Peripheral blood mononuclear cell (primary cell): Measurements from ENCODE around the genes ERF, PRR19, PHLDB3 and CADM4.

GRCh38 chr19:42096216-42096678 is 20.3 kb downstream of the ZNF574 start:
- PRO-cap, 8 experiments, result no peak in any of the 8 experiments

GRCh38 chr19:42175841-42176520 is 41.5 kb downstream of the DEDD2 start:
- PRO-cap, 8 experiments, result no peak in any of the 8 experiments

GRCh38 chr19:42247432-42248449 is 5.3 kb upstream of the GSK3A start:
- PRO-cap, 8 experiments, result peak in 4 of 8 experiments; most common plus-strand start chr19:42248076 (in 1); most common minus-strand start chr19:42248300 (in 2)

DNA sequence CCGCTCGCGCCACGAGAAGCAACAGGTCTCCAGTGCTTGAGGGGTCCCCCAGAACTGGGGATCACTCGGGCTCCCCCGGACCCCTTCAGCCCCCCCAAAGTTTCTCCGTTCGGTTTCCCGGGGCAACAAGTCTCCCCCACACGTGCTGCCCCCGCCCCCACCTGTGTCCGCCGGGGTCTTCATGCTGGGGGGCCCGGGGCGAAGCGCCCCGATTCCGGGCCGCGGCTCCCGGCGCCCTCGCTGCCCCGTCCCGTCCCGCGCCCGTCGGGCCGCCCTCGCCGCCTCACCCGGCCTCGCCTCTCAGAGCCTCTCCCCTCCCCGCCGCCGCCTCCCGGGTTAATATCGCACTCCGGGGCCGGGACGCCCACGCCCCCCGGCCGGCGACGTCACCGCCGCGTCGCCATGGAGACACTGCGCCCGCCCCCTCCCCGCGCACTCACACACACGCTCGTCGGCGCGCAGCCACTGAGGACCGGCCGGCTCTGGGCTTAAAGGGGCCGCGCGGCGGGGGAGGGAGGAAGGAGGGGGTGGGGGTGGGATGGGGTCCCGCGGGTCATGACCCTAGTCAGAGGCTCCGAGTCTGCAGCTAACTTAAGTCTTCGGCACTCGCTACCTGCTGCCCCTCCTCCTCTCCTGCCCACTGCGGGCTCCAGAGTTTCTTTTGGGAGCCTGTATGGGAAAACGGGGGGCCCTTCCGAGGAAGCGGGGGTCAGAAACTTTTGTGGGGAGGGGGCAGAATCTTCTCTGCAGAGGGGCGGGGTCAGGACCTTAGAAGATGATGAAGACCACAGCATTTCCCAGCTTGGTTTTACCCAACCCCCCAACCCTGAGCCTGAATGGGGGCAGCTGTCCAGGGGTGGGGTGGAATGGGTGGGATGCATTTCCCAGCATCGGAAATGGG is at the start of gene ERF:
Gene ERF (minus strand): TSS at position 312 of the 901 bp plus-strand sequence.
- PRO-cap, 8 experiments, result peak in 8 of 8 experiments; most common plus-strand start position 465 of the sequence (in 6); most common minus-strand start position 312 of the sequence (in 8)

GRCh38 chr19:42279084-42279760 is 10.2 kb downstream of the CIC start:
- PRO-cap, 8 experiments, result no peak in any of the 8 experiments

DNA sequence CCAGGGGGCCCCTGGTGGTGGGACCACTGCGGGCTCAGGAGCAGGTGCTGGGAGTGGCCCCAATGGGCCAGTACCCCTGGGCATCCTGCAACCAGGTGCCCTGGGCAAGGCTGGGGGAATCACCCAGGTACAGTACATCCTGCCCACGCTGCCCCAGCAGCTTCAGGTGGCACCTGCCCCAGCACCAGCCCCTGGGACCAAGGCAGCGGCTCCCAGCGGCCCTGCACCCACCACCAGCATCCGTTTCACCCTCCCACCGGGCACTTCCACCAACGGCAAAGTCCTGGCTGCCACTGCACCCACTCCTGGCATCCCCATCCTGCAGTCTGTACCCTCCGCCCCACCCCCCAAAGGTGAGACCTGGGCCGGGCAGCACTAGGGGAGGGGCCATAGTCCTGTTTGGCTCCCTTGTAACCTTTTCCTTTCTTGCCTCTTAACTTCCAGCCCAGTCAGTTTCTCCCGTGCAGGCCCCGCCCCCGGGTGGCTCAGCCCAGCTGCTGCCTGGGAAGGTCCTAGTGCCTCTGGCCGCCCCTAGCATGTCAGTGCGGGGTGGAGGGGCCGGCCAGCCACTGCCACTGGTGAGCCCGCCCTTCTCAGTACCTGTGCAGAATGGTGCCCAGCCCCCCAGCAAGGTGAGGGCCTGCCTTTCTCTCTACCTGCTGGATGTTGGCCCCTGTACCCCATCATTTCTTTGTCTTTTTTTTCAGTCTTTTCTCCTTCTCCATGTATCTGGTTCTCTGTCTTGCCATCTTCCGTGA is 10.6 kb upstream of the PRR19 start:
- PRO-cap, 8 experiments, result peak in 2 of 8 experiments; most common plus-strand start position 353 of the sequence (in 1)

DNA sequence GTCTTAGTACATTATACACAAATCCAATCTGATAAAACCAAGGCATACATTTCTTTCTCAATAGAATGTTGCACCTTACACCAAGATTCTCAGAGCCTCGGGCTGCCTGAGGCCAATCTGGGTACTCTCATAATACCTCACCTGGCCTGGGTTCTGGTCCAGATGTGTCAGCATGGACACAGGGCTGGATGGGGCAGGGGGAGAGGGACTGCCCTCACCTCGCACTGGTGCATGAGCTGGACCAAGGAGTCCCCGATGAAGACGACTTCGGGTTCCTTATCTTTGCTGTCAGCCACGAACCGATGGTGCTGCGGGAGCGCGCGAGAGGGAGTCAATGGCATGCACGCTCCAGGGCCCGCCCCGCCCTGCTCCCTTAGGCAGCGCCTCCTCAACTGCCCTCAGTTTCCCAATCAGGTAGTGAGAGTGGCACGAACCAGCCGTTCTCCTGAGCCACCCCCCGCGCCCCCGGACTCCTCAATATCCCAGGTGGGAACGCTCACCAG is at the start of gene PRR19:
Gene PRR19 (plus strand): TSS at position 401 of the 503 bp plus-strand sequence.
- PRO-cap, 8 experiments, result peak in 1 of 8 experiments; most common plus-strand start position 178 of the sequence (in 1)

- PRO-cap, 8 experiments, result no peak in any of the 8 experiments
Observed at GRCh38 chr19:42365197-42365548, 24.9 kb downstream of the CNFN start.

- PRO-cap, 8 experiments, result no peak in any of the 8 experiments
Observed at GRCh38 chr19:42369866-42370652, 20.0 kb downstream of the CNFN start.

DNA sequence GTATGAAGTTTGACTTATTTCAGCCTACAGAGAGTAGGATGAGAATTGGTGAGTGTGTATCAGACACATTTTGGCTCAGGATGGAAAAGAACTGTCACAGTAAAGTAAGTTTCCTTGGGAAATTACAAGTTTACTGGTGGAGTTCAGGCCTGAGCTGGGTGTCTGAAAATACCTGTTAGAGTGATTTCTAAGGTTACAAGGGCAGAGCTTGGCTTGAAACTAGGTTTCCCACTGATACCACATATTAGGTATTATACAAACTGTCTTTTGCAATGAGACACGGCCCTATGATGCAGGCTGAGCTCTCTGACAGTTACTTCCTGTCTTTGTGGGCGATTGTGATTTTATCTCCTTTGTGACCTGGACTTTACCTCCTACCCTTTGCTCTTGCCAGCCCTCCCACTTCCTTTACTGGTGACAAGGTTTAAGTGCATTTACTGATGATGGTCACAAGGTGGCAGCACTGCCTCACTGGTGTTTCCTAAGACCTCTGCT is 7.5 kb upstream of the CXCL17 start:
- PRO-cap, 8 experiments, result peak in 1 of 8 experiments; most common minus-strand start position 319 of the sequence (in 1)

DNA sequence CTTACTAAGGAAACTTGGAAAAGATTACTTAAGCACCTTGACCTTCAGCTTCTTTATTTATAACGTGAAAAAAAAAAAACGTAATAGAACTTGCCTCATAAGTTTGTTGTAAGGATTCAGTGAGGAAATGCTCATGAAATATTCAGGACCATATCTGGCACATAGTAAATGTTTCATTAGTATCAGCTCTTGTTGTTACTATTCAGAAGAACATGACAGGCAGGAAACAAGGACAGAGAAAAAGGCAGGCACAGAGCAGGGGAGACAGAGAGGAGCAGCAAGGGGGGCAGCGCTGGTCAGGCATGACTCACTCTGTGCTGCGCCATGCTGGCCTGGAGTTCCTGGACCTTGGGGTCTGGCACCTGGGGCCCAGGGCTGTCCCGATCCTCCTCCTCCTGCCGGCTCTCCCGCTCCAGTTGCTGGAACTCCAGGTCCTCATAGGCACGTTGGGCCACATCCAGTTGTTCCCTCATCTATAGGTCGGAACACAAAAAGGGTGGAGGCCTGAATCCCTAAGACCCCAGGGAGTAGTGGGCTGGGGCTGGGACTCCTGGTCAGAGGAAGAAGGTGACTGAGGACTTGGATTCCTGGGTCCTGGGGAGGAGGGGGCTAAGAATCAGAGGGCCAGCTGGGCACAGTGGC is 7.6 kb downstream of the PHLDB3 start:
- PRO-cap, 8 experiments, result no peak in any of the 8 experiments

DNA sequence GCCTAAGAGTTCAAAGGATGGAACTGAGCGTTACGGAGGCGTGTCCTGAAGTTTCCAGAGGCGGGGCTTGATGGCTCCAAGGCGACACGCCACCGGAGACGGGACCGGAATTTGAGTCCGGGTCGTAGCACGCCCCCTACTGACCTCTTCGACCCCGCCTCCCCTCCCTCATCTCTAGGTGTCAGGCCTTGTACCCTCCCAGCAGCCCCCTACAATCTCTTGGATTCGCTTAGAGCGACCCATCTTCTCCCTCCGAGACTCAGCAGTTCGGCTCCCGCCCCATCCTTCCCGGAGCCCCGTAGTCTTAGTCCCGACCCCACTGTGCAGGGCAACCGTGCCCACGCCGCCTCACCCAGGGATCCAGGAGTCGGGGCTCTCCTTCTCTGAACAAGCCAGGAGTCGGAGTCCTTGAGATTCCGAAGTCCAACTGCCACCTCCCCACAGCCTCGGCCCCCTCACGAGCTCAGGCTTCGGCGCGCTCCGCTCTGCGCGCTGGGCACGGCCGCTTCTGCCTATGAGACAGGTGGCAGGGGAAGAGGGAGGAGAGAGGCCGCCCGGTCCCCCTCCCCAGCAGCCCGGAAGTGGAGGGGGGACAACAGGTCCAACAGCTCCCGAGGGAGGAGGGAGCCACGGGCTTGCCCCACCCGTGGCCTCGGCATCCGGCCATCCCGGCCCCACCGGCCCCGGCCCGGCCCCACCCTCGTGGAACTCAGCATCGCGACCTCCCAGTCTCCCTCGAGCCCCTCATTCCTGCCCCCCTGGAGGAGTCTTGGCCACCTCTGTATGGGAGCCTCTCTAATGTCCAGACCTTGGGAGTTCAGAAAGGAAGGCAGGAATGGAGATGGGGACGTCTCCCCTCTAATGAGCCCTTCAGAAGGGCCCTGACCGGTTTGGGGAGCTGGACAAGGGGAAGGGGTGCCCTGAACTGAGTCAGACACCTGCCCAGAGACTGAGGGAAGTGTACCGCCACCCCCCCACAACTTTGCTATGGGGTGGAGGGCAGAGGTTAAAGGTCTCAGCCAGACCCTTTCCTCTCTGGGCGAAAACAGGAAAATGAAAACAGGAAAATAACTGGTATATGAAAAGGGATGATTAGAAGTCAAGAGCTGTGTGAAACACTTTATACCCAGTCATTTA is at the start of gene PHLDB3:
Gene PHLDB3 (minus strand): TSS at position 510 of the 1,137 bp plus-strand sequence.
- PRO-cap, 8 experiments, result peak in 8 of 8 experiments; most common plus-strand start position 57 of the sequence (in 8); most common minus-strand start position 510 of the sequence (in 4)

DNA sequence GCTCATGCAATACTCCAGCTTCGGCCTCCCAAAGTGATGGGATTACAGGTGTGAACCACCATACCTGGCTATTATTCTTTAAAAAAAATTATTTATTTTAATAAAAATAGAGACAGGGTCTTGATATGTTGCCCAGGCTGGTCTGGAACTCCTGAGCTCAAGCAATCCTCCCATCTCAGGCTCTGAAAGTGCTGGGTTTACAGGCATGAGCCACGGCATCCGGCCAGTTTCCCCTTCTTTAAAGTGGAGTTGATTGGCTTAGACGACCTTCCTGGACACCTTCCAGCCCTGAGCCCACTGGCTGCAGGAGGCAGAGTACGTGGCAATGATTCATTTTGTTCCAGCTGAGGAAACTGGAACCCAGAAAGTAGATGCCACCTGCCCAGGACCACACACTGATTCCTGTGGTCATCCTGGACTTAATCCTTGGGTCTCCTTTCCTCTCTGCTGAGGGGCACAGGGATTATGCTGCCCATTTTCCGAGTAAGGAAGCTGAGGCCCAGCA is 969 bp downstream of the XRCC1 start:
- PRO-cap, 8 experiments, result no peak in any of the 8 experiments

GRCh38 chr19:43586147-43586697 is 9.7 kb downstream of the IRGQ start:
- PRO-cap, 8 experiments, result no peak in any of the 8 experiments

DNA sequence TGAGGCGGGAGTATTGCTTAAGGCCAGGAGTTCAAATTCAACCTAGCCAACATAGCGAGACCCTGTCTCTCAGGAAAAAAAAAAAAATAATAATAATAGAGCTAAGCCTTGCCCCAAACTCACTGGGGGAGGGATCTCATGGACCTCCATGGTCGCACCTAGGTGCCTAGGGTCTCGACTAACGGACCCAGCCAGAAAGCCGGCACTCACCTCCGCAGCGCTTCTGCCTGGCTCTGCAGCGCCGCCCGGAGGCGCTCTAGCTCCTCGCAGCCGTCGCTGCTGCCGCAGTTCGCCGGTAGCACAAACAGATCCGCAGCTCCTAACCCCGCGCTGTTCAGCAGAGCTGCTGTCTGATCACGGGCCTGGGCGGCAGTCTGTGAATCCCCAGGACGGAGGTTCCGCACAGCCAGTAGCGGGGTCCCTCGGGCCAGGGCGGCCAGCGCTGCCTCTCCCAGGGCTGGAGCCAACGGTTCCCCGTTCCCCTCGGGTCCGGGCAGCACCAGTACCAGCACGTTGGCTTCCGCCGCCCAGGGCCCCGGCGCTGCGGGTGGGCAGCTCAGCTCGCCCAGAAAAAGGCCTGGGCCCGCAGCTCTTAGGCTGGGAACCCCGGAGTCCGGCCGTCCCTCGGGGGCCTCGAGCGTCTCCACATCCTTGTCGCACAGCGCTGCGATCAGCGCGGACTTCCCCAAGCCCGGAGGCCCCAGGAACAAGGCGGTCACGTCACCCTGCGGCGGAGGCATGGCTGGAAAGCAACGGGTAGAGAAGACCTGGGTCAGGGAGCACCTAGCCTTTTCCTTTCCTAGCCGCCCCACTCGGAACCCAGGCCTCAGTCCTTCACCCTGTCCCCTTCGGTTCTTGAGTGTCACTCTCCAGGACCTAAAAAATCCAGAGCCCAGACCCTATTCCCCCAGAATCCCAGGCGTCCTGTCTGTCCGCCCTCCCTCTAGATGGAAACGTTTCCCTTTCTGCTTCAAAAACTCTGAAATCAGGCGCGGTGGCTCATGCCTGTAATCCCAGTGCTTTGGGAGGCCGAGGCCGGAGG is 1.0 kb downstream of the IRGQ start:
- PRO-cap, 8 experiments, result peak in 8 of 8 experiments; most common plus-strand start position 739 of the sequence (in 6); most common minus-strand start position 647 of the sequence (in 7)

- PRO-cap, 8 experiments, result peak in 7 of 8 experiments; most common plus-strand start chr19:43639958 (in 6); most common minus-strand start chr19:43639821 (in 6)
Observed at GRCh38 chr19:43639321-43640546, at the start of gene CADM4. TSS of gene CADM4 (minus strand) at chr19:43639850.

- PRO-cap, 8 experiments, result peak in 5 of 8 experiments; most common minus-strand start chr19:43658679 (in 2)
Observed at GRCh38 chr19:43658571-43659201, 11.3 kb downstream of the PLAUR start.

- PRO-cap, 8 experiments, result peak in 8 of 8 experiments; most common plus-strand start chr19:43701553 (in 6); most common minus-strand start chr19:43701464 (in 8)
Observed at GRCh38 chr19:43700849-43701889, 14.7 kb upstream of the IRGC start.

- PRO-cap, 8 experiments, result no peak in any of the 8 experiments
Observed at GRCh38 chr19:43711025-43711398, 4.9 kb upstream of the IRGC start.

DNA sequence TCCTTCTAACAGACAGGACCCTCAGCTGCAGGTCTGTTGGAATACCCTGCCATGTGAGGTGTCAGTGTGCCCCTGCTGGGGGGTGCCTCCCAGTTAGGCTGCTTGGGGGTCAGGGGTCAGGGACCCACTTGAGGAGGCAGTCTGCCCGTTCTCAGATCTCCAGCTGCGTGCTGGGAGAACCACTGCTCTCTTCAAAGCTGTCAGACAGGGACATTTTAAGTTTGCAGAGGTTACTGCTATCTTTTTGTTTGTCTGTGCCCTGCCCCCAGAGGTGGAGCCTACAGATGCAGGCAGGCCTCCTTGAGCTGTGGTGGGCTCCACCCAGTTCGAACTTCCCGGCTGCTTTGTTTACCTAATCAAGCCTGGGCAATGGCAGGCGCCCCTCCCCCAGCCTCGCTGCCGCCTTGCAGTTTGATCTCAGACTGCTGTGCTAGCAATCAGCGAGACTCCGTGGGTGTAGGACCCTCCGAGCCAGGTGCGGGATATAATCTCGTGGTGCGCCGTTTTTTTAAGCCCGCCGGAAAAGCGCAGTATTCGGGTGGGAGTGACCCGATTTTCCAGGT is 17.2 kb downstream of the ZNF404 start:
- PRO-cap, 8 experiments, result peak in 2 of 8 experiments; most common minus-strand start position 217 of the sequence (in 2)